ENCODE measurements around the gene KATNAL2.

DNA sequence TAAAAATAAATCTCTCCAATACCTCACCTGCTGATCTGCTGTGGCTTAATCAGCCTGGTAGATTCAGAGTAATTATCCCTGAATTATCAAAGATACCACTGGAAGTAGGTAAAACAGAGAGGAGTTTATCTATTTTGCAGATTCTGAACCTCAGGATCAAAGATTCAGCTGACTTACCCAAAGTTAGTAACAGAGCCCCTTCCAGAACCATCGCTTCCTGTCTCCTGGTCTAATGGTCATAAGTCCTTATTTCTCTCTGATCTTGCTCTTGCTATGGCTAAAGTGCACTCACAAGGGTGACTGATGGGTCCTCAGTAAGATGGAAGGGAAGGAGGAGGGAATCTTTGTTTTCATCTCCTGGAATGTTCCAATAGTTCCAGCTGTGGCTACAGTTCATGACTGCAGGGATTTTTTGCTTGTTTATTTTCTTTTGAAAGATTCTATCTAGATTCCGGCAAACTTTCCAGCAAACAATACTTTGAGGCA lies 111.5 kb upstream of the SLC14A2 start:
- RRBS: no CpG with 5 or more reads among the region's 2 CpGs

GRCh38 chr18:45838443-45839233 lies 13.2 kb downstream of the SIGLEC15 start:
- RRBS: 3% methylated on average over 17 of the region's 65 CpGs

DNA sequence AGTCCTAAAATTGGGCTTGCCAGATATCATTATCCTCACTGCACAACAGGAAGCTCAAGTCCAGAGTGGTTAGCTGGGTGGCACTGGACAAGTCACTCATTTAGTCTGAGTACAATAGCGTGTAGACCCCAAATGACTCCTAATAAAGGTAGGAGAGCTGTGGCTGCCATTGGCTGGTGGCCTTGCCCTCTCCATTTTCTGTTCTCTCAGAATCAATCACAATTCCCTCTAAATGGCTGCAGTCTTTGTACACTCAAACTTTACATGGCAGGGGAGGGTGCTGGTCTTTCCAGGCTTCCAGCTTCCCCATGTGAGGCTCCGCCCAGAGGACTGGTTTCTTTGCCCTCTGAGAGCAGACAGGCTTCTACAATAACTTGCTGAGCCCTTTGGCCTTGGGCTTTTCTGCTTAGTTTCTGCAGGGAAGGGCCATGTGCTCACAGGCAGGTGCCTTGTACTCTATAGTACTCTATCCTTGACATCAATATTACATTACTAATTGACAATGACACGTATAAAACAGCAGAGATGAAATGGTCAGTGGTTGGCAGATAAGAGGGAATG lies 11.6 kb downstream of the PSTPIP2 start:
- RRBS: no CpG with 5 or more reads among the region's 3 CpGs

DNA sequence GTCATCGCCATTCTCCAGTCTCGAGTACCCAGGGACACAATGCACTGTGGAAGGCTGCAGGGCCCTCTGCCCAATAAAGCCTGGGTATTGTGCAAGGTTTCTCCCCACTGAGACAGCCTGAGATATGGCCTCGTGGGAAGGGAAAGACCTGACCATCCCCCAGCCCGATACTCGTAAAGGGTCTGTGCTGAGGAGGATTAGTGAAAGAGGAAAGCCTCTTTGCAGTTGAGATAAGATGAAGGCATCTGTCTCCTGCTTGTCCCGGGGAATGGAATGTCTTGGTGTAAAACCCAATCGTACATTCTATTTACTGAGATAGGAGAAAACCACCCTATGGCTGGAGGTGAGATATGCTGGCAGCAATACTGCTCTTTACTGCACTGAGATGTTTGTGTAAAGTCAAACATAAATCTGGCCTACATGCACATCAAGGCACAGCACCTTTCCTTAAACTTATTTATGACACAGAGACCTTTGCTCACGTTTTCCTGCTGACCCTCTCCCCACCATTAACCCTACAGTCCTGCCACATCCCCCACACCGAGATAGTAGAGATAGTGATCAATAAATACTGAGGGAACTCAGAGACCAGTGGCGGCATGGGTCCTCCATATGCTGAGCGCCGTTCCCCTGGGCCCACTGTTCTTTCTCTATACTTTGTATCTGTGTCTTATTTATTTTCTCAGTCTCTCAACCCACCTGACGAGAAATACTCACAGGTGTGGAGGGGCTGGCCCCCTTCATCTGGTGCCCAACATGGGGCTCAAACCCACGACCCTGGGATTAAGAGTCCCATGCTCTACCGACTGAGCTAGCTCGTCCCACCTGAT lies 9.3 kb downstream of the ATP5F1A start:
- RRBS: no CpG with 5 or more reads among the region's 16 CpGs

GRCh38 chr18:46158414-46158842 lies 15.4 kb upstream of the C18orf25 start:
- RRBS: no CpG with 5 or more reads among the region's 3 CpGs

- RRBS: no CpG with 5 or more reads among the region's 13 CpGs
Measured at GRCh38 chr18:46216048-46216493, 42.2 kb downstream of the C18orf25 start.

- RRBS: 12% methylated on average over 2 of the region's 8 CpGs
Measured at GRCh38 chr18:46293731-46294368, 40.0 kb upstream of the RNF165 start.

GRCh38 chr18:46322366-46323142 lies 11.3 kb upstream of the RNF165 start:
- RRBS: no CpG with 5 or more reads among the region's 18 CpGs

DNA sequence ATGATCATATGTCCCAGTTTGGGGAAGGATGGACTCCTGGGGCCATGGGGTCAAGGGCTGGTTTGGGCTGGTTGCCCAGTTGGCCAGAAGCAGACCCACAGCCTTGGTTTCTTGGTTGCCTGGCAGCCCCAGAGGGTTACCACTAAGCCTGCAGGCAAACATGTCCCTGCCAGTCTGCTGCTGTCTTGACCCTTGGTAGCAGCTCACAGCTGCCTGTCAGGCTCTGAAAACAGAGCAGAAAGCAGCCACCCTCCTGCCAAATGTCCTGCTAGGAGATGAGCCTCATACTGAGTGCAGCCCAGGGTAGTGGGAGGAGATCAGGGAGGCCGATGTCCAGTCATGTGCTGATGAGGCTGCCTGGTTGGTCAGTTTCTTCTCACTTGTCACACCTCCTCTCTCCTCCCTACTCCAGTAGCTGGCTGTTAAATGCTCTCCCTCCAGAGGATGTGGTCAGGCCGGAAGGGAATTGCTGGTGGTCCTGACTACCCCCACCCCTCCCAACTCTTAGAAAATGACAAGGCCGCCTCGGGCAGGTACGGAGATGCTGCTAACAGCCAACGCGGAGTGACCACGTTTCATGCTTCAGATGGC lies 78.5 kb downstream of the RNF165 start:
- RRBS: no CpG with 5 or more reads among the region's 8 CpGs

- RRBS: no CpG with 5 or more reads among the region's 8 CpGs
Measured at GRCh38 chr18:46768430-46769023, 11.7 kb upstream of the ST8SIA5 start.

DNA sequence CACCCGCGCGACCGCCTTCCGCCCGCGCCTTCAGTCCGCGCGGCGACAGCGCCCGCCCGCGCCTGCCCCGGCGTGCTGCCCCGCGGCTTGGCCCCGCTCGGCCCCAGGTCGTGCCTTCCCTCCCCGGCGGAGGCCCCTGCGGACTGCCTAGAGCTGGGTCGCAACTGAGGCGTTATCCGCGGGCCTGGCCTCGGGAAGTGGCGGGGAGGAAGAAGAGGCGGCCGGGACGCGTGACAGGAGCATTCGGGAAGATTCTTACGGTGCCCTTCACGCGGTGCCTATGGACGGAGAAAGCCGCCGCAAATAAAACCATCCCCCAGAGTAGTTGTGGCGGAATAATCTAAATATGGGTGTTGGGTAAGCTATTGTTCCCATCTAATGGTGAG lies at the start of gene KATNAL2:
Gene KATNAL2 (plus strand): TSS at position 33 of the 386 bp plus-strand sequence.
- RRBS: 3% methylated on average over 14 of the region's 43 CpGs

DNA sequence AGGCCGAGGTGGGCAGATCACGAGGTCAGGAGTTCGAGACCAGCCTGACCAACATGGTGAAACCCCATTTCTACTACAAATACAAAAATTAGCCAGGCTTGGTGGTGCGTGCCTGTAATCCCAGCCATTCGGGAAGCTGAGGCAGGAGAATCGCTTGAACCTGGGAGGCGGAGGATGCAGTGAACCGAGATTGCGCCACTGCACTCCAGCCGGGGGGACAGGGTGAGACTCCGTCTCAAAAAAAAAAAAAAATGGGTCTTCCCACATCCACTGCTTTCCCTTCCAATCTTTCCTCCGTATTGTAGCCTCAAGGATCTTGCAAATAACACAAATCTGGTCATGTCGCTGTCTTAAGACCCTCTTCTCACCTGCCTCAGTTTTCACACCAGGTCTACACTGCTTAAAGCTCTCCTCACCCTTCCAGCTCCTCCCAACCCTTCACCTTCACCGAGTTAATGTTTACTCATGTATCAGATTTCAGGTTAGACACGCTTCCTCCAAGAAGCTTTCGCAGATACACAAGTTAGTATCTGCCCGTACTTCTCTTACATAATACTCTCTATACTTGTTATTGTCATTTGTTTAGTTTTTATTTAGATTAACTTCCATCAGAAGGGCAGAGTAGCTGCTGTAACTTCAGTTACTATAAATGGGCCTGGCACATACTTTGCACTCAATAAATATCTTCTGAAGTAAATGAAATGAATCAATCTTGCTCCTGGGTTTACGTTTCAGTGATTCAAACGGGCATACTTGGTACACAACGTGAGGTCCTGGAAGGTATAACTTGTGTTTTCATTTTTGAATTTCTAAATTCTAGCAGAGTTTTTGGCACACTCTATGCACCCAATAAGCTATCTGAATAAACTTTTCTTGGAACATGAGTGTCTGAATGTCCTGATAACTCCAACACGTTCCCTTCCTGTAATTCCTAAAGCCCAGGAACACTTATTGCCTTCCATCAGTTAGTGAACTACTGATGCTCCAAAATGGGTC lies 1.4 kb downstream of the IER3IP1 start:
- RRBS: no CpG with 5 or more reads among the region's 21 CpGs

- RRBS: no CpG with 5 or more reads among the region's 2 CpGs
Measured at GRCh38 chr18:47883665-47884160, 46.7 kb downstream of the SMAD2 start.

DNA sequence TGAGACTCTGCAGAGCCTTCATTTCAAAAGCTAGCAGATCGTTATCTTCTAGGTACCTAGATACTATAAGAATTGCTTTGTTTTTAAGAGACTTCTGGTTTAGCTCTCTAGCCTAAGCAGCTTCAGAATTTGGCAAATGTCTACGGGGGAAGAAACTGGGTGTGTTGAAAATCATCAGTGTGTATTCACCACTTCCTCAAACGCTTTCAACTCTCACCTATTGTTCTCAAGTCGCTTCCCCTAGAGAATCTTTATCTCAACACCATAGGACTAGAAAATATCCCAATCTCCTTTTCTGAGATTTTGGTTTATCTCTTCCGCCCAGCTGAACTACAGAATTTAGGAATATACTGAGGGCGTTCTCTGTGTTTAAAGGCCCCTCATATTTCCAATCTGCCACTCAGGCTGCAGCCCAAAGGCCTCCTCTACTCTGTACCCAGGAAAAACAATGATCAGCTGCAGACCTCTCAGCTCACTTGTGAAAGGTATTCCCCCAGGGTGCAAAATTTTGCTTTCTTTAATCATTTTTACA lies 28.6 kb downstream of the SMAD2 start:
- RRBS: no CpG with 5 or more reads among the region's 6 CpGs

DNA sequence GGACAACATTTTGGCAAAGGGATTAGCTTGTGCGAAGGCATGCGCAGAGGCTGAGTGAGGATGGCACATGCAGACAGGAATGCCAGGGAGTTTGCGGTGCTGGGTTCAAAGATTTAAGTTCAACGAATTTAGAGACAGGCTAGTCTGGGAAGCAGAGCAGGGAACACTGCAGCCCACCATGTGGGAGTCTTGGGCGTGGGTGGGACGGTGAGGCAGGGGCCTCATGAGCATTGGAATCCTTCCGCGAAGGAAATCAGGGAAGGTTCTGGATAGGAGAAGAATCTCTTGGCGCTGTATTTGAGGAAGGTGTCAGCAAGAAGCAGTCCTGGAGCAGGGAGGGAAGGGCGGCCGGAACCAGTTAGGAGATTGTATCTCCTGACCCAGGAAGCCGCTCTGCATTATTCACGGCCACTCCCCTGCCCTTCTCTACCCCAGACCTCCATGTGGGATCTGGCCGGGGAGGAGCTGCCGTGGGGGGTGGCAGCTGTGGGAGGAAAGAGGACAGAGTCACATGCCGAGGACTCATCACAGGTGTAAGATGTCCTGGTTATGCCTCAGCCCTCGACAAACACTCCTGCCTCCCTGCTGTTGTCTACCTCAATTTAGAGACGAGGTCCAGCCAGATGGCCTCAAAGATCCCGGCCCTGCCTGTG lies 123.6 kb upstream of the SMAD2 start:
- RRBS: 9% methylated on average over 2 of the region's 19 CpGs

- RRBS: no CpG with 5 or more reads among the region's 4 CpGs
Measured at GRCh38 chr18:48077611-48078057, 147.2 kb upstream of the SMAD2 start.

DNA sequence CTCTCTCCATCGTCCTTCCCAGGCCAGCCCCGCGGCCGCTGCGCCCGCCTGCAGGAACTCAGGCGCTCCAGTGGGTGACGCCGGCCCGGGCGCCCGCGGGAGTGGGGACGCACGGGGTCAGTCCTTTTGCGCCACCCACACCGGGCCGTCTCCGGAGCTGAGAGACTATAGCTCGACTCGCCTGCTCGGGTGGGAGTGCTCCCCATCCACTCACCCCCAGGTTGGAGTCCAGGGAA lies 205.6 kb upstream of the SMAD2 start:
- RRBS: 1% methylated on average over 8 of the region's 22 CpGs

- RRBS: no CpG with 5 or more reads among the region's 9 CpGs
Measured at GRCh38 chr18:48324630-48325156, 84.5 kb downstream of the ZBTB7C start.

DNA sequence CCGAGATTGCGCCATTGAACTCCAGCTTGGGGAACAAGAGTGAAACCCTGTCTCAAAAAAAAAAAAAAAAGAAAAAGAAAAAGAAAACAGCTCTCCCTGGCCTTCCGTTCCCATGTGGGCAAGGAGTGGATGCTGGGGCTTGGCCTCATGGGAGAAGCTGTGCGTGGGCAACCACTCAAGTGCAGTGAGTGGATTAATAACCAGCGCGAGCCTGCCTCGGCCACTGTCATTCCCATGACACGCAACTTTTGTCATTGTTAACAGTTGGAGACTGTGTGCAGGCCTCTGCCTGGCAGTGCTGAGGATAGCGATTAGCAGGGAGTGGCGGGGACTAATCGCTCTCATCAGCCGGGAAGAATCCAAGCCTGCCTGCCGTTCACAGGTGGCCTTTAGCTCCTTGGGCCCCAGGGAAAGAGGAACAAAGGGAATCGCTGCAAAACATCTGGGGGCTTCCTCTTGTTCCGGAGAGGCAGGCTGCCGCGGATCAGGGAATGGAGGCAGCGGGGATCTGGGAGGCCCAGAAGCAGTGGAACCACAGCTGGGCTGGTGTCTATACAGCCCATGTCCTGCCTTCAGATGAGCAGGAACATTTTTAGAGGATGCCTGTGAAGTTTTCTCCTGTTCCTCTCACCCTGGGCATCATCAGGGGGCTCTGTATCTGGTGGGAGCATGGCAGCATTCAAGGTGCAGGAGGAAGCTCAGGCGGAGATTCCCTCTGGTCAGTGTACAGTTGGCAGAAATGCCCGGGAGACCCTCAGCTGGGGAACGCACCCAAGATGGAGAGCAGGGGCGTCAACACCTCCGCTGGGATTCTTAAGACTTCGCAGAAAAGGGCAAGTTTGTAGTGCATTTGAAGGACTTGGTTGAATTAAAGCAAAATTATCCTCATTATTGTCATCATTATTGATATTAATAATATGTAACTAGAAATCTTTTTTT lies 53.9 kb downstream of the CTIF start:
- RRBS: 91% methylated on average over 4 of the region's 24 CpGs

GRCh38 chr18:48613354-48614218 lies 74.8 kb downstream of the CTIF start:
- RRBS: no CpG with 5 or more reads among the region's 17 CpGs

Measured in zone of skin (tissue), 1 donor.